REH cell (cell line): ENCODE measurements around the genes KLK2 and KLK9.

GRCh38 chr19:50872917-50873625, at the start of gene KLK2:
TSS of gene KLK2 (plus strand) at chr19:50873439.
- PRO-cap: no peak

DNA sequence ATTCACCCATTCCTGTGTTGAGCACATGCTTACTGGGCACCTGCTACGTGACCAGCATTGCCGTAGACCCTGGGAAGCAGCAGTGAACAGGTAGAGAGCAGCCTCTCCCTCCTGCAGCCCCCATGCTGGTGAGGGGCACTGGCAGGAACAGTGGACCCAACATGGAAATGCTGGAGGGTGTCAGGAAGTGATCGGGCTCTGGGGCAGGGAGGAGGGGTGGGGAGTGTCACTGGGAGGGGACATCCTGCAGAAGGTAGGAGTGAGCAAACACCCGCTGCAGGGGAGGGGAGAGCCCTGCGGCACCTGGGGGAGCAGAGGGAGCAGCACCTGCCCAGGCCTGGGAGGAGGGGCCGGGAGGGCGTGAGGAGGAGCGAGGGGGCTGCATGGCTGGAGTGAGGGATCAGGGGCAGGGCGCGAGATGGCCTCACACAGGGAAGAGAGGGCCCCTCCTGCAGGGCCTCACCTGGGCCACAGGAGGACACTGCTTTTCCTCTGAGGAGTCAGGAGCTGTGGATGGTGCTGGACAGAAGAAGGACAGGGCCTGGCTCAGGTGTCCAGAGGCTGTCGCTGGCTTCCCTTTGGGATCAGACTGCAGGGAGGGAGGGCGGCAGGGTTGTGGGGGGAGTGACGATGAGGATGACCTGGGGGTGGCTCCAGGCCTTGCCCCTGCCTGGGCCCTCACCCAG, 4.1 kb downstream of the KLK2 start:
- PRO-cap: no peak

- PRO-cap: no peak
Observed at GRCh38 chr19:50912659-50913101, 1.5 kb upstream of the KLK4 start.

- PRO-cap: no peak
Observed at GRCh38 chr19:51009427-51009793, at the start of gene KLK9. TSS of gene KLK9 (minus strand) at chr19:51009592.

GRCh38 chr19:51027413-51028377, 1.3 kb upstream of the KLK11 start:
- PRO-cap: no peak

DNA sequence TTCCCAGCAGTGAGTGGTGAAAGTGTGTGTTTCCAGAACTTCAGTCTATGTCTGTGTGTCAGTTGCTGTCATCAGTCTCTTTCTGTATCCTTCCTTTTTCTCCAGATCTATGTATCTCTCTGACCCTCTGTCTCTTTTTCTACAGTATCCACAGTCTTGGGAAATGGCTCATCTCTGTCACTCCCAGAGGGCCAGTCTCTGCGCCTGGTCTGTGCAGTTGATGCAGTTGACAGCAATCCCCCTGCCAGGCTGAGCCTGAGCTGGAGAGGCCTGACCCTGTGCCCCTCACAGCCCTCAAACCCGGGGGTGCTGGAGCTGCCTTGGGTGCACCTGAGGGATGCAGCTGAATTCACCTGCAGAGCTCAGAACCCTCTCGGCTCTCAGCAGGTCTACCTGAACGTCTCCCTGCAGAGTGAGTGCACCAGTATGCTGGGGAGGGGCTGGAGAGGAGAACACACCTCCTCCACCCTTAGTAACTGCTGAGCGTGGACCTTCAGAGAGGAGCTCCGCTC, 2.2 kb downstream of the SIGLEC9 start:
- PRO-cap: no peak

- PRO-cap: no peak
Observed at GRCh38 chr19:51354692-51355361, 11.4 kb downstream of the ETFB start.

- PRO-cap: no peak
Observed at GRCh38 chr19:51546421-51547711, 15.4 kb upstream of the SIGLEC6 start.

GRCh38 chr19:51593361-51593779, 22.3 kb downstream of the ZNF175 start:
- PRO-cap: no peak

DNA sequence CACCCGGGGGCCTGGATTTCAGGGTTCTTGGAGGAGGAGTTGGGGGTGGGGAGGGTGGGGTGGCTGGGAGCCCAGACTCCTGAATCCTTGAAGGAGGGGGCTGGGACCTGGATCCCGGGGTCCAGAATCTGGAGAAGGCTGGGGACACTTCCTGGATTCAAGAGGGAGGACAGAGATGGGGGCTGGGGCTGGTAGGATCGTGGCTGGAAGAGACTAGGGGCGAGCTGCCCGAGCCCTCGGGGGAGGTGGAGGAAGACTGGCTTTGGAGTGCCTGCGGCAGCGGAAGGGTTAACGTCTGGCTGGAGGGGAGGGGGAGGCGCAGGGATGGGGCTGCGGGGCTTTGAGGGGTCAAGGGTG, 3.5 kb upstream of the SPACA6 start:
- PRO-cap: no peak

GRCh38 chr19:51702251-51702880, 9.2 kb downstream of the SPACA6 start:
- PRO-cap: no peak

DNA sequence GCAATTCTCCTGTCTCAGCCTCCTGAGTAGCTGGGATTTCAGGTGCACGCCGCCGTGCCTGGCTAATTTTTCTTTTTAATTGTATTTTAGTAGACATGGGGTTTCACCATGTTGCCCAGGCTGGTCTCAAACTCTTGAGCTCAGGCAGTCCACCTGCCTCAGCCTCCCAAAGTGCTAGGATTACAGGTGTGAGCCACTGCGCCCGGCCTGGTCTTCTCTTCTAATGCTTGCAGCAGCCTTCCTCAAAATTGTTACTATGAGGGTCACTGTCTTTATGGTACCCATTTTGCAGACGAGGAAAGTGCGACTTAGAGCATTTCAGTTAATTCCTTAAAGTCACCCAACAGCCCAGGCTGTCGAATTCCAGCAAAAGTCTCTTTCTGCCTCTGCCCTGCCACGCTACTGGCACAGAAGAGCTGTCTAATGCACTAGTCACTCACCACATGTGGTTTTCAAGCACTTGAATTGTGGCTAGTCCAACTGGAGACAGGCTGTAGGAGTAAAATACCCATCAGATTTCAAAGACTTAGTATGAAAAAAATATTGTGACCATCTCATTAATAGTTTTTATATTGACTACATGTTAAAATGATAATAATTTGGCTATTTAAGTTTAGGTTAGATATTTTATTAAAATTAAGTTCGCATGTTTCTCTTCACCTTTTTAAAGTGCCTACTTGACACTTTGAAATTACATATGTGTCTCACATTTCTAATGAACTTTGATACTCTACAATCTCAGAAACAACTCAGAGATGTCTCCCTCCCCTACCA, 1.7 kb downstream of the FPR1 start:
- PRO-cap: no peak

GRCh38 chr19:52111599-52112565, 16.3 kb upstream of the ZNF841 start:
- PRO-cap: no peak

- PRO-cap: no peak
Observed at GRCh38 chr19:52205471-52205812, 15.6 kb downstream of the PPP2R1A start.

GRCh38 chr19:52227720-52228075, 37.8 kb downstream of the PPP2R1A start:
- PRO-cap: no peak

DNA sequence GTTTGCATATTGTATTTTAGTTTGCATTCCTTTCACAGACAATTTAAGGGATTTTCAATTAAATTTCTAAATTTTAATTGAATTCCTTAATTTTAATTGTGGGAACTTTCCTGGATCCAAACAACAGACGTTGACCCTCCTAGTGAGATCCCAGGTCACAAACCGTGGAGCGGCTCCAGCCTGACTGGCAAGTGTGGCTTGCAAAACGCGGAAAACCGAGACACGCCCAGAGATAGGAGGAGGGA, 217 bp upstream of the ZNF766 start:
- PRO-cap: no peak

GRCh38 chr19:52271112-52271423, 1.7 kb downstream of the ZNF766 start:
- PRO-cap: no peak

DNA sequence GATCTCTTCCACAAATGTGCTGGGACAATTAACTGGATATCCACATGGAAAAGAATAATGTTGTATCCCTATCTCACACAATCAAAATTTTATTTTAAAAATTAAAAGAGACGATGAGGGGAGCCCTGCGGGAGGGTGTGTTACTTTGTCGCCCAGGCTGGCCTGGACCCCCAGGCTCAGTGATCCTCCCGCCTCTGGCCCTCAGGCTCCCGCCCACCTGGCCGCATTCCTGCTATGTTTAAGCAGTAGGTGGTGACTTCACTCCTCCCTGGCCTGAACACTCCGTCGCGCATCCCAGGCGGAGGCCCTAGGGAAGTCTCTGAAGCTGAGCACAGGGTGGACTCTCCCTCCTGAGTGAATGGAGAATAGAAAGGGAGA, 534 bp upstream of the ZNF701 start:
- PRO-cap: no peak

- PRO-cap: no peak
Observed at GRCh38 chr19:52621239-52622336, 51.5 kb downstream of the ZNF701 start.

DNA sequence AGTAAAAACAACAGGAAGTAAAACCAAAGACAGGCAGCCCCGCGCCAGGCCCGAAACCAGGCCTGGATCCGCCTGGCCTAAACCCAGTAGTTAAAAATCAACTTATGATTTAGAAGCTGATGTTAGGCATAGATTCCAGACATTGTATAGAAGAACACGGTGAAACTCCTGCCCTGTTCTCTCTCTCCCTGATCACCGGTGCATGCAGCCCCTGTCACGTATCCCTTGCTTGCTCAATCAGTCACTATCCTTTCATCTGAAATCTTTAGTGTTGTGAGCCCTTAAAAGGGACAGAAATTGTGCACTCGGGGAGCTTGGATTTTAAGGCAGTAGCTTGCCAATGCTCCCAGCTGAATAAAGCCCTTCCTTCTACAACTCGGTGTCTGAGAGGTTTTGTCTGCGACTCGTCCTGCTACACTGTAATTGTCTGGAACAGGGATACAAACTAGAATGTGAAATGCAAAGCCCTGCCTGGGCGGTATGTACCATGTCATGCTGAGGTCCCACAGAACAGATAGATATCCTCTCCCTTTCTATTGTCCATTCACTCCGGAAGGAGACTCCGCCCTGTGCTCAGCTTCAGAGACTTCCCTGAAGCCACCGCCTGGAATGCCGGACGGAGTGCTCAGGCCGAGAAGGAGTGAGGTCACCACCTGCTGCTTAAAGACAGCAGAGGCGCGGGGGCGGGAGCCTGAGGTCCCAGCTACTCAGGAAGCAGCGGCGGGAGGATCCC, 652 bp upstream of the ZNF611 start:
- PRO-cap: no peak